Iris pigment epithelial cell (primary cell): ENCODE measurements around a stretch of chr19.

DNA sequence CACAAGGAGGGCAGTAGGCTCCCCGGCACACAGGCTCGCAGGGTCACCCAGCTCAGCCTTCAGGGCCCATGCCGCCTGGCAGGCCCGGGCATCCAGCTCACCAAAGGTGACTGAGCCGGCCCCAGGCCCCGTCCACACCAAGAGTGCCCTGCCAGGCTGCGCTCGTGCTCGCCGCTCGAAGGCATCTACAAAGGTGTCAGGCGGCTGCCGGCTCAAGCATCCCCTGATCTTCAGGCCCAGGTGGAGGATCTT, 447 bp downstream of the SLC27A5 start:
- RRBS: 95% methylated on average over 5 of the region's 13 CpGs

- RRBS: no CpG with 5 or more reads among the region's 24 CpGs
These were observed 3.4 kb upstream of the UBE2M start for GRCh38 chr19:58561819-58562242.

DNA sequence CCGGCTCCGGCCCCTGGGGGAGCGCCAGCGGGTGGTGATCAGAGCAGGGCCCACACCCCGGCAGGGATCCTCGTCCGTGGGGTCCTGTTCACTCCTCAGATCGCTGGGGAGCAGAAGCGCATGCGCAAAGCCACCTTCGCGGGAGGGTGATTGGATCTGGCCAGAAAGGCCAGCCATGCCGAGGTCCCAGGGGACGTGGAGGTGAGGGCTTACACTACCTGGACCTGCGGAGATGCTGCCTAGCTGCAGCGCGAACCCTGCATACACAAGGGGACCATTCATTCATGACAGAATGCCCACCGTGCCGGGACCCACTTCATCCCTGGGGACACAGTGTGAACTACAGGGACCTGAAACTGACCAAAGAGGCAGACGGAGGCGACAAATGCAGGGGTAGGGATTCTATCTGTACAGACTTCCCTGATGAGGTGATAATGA, 4.9 kb upstream of the UBE2M start:
- RRBS: 3% methylated on average over 4 of the region's 21 CpGs